SK-N-MC (cell line): ENCODE measurements around the genes RBBP5 and BLACAT1.

DNA sequence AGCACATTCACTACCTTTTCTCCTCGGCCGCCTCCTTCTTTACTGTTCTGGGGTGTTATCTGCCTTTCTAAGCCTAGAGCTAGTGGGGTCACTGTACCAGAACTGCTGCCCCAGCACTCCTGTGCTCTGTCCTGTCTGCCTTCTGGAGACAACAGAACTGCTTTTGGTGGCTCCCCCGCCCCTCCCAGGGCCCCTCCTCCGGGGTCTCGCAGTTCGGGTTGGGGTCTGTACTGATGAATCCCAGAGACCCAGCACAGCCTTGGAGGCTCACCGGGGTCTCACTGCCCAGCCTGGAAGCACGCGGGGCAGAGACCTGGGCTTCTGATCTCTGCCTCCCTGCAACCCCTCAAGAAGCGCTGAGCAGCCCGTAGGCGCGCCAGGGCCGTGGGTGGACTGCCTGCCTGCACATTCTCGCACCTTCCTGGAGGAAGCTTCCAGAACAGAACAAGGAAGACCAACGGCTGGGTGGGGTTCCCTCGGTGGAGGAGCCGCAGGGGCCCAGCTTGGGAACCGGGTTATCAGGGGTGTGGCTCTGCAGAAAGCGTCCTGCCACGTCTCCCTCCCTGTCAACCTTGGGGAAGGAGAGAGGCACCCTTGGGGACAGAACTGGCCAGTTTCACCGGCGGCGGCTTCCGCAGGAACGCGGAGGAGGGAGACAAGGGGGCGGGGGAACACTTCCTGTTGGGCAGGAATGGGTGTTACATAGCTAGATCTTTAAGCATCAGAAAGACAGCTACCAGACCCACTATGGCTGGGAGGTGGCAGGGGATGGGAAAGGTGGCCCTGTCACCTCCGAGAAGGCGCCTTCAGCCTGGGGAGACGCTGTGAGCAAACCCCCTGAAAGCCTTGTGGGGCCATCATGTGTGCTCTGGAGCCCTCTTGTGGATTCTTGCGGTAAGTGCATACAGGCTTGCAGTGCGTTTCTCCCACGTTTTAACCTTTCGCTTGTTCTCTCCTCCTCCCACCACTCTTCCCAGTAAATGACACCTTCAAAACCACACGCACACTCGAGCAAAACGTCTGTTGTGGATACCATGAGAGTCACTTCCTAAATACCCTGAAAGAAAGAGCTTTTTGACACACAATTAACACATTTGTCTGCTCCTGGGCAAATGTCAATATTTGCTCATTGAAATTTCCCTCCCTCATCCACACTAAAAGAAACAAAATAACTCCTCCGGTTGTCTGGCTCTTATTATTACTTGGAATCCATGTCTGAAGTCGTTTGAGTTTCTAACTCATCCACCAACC is 3.7 kb upstream of the PLEKHA6 start:
- RRBS: 20% methylated on average over 7 of the region's 40 CpGs

DNA sequence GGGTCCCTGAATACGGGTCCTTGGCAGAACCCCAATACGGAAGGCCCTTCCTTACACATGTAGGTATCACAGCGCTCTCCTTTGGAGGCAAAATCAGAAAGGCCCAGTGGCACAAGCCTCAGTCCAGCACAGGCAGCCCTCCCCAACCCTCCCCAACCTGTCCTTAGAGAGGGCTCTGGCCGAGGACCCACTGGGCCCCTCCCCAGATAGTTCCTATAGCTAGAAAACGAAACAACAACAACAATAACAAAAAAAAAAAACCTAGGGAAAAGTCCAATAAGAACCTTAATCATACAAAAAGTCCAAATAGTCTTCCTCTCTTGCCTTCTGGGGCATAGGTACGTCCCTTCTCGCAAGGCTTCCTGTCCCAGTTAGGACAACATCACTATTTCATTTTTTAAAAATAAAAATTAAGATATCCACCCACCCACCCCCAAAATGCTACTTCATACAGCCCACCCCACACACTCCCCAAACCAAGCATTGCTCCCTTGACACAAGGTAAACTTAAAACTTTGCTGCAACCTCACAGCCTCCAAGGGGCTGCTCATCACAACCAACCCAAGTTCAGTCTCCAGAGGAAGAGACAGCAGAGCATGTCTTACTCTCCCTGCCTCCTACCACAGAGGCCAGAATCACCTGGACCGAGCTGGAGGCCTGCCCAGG is 12.6 kb upstream of the PPP1R15B start:
- RRBS: no CpG with 5 or more reads among the region's 8 CpGs

DNA sequence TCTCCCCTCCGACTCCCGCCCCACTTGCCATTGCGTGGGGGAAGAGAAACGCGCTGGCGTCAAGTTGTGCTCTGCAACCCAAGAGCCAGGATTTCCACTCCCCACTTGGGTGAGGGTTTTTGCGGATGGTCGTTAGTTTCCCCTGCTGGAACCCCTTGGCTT is 176 bp upstream of the PIK3C2B start:
- RRBS: no CpG with 5 or more reads among the region's 8 CpGs

GRCh38 chr1:204505978-204506976 is 9.9 kb upstream of the MDM4 start:
- RRBS: no CpG with 5 or more reads among the region's 31 CpGs

- RRBS: no CpG with 5 or more reads among the region's 28 CpGs
Observed at GRCh38 chr1:204562299-204563193, 46.3 kb downstream of the MDM4 start.

- RRBS: 10% methylated on average over 4 of the region's 23 CpGs
Observed at GRCh38 chr1:204711971-204712900, 26.7 kb upstream of the LRRN2 start.

DNA sequence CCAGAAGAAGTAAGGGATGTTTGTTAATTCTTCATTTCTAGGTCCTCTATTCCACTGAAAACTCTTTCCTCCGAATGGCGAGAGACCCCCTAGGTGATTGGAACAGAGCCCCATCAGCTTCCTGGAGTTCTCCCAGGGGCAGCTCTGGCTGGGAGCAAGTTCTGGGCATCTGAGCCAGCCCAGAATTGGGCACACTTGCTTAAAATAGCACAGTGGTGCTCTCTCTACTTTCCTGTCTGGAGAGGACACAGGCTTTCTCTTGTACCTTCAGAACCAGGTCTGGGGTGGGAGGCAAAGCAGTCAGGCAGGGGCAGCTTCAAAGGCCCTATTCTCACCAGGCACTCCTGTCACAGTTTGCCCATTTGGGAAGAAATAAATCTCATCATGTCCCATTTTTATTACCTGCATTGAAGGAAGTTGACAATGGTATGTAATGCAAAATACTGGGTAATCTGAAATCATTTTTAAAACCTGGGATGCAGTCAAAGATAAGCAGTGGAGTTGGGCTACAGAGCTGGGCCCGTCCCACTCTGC is 83.1 kb upstream of the CNTN2 start:
- RRBS: no CpG with 5 or more reads among the region's 3 CpGs

DNA sequence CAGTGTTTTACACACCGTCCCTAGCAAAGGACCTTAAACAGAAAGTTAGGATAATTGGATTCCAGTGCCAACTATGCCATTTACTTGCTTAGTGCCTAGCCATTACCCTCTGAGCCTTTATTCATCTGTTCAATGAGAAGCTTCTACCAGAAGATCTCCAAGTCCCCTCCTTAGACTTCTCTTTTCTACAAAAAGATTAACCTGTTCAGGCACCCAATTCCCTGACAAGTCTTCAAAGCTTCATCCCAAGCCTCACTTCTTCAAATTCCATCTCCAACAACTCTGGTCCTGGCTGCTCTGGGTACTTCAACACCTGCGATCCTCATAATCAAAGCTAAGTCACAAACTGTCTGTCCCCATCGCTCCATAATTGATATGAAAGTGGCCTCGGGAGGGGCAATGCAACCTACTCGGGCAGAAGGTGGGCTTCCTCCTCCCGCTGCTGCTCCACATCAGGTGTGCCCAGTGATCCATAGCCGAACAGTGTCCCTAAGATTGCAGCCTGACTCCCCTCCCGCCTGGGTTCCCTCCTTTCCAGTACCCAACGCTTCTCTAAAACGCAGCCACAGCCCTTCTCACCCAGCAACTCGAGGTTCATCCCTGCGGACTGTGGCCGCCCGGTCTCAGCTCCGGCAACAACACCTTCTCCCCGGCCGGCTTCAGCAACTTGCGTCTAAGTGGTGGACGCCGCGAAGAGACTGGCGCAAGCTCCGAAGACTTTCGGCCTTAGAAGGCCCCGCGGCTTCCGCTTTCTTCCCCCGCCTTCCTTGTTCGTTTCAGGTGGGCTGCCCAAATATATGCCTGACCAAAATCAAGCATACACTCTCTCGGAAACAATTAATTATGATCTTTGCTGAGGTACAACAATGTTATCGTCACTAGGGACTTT is at the start of gene RBBP5:
RBBP5 (minus strand) TSS at position 703 of the 889 bp plus-strand sequence.
- RRBS: no CpG with 5 or more reads among the region's 31 CpGs

DNA sequence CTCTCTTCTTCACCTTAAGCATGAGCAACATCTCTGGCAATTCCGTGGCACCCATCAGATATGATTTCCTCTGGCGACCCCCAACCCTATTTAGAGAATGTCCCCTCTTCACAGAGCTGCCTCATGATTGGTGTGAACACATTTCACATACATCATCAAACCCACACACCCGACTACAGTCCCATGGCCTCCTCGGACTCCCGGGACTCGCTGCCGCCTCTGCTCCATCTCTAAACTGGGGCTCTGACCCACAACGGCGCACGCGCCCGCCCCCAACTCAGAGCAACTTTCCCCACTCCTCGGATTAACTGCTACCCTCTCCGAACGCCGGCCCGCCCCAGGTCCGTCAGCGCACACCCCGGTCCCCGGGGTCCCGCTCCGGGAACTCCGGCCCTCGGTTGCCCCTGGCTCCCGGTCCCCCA is 848 bp downstream of the DSTYK start:
- RRBS: 0% methylated on average over 1 of the region's 26 CpGs

- RRBS: no CpG with 5 or more reads among the region's 11 CpGs
Observed at GRCh38 chr1:205247319-205248072, 19.8 kb downstream of the TMCC2 start.

DNA sequence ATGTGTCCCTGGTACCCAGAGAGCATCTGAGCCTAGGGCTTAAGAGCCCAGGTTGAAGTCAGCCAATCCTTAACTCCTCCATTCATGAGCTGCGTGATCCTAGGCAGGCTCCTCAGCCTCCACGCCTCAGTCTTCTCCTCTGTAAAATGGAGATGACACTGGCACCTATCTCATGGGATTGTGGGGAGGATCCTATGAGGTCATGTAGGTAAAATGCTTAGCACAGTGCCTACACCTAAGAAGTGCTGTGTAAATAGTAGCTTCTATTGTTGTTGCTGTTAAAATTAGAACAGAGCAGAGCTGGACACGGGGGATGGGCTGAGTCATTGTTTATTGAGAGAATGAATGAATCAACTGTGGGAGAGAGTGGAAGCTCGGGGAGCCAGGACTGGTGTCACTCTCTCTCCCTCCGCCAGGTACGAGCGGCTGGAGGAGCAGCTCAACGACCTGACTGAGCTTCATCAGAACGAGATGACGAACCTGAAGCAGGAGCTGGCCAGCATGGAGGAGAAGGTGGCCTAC is 43.0 kb downstream of the TMCC2 start:
- RRBS: no CpG with 5 or more reads among the region's 10 CpGs

GRCh38 chr1:205286516-205286984 is 35.0 kb downstream of the NUAK2 start:
- RRBS: no CpG with 5 or more reads among the region's 4 CpGs

DNA sequence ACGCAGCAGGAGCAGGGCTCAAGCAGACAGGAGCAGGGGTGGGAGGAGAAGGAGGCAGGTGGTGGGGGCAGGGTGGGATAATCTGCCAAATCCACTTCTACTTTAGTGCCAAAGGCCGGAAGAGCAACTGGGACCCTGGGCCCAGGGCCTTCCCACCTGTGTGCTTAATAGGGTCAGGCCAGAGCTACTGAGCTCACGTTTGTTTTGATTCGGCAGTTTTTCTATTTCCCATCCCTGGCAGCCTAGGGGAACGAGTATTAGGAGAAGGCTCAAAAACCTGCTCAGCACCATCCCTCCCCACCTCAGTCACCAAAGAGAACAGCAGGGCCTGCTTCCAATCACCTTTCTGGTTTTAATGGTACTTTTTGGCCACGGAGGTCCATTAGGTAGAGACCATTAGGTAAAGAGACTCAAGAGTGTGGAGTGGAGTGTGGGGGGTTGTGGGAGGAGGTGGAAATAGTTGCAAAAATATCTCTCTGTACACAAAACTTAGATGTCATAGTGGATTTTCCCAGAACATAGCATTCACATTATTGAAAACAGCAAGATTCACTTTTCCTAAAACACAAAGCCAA is 19.7 kb downstream of the NUAK2 start:
- RRBS: no CpG with 5 or more reads among the region's 6 CpGs

DNA sequence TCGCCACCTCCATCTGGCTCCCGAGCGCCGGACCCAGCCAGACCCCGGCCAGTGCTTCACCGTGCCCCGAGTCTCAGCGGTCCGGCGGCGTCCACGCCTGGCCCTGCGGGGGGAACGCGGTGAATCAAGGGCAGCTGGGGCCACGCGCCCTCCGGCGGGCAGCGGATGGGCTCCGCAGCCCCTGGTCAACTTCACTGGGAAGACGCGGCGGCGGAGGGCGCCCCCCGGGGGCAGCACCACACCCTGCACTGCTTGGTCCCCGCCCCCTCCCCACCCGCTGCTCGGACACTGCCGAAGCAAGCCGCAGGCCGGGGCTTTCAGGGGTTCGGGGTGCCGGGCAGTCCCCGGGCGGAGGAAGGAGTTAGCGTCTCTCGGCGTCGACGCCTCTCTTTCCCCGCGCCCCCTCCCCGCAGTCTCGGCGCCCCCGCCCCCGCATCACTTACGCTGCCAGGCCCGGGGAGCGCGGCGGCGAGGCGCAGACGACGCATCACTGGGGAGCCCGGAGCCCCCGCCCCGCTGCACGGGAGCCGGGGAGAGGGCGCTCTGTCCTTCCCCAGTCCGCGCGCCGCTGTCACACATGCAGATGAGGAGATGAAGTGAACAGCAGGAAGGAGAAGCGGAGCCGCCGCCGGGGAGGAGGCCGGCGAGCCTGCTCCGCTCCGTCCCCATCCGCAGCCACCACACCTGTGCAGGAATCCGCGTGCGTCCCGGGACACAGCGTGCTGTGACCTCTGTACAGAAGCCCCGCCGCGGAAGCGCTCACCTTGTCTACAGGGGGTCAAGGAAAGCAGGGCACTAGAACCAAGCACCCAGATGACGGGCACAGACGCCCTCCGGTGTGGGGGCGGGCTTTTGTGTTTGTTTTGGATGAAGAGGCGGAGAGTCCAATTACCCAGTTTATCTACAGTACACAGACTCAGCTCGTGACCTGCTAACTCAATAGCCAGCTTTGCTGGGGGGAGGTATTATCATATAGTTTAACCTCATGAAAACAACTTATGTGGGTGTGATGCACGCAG is 12.7 kb downstream of the KLHDC8A start:
- RRBS: 14% methylated on average over 62 of the region's 93 CpGs

GRCh38 chr1:205455778-205456732 is at the start of gene BLACAT1:
Gene BLACAT1, minus strand, starts transcription at chr1:205456045.
- RRBS: 5% methylated on average over 37 of the region's 74 CpGs

GRCh38 chr1:205598691-205599131 is 29.9 kb downstream of the MFSD4A start:
- RRBS: no CpG with 5 or more reads among the region's 6 CpGs

- RRBS: no CpG with 5 or more reads among the region's 13 CpGs
Observed at GRCh38 chr1:205599132-205599904, 30.5 kb downstream of the MFSD4A start.

- RRBS: no CpG with 5 or more reads among the region's 4 CpGs
Observed at GRCh38 chr1:205626104-205626875, 5.5 kb downstream of the ELK4 start.

GRCh38 chr1:205632129-205632655 is 381 bp upstream of the ELK4 start:
- RRBS: under 1% methylated on average over 5 of the region's 31 CpGs

DNA sequence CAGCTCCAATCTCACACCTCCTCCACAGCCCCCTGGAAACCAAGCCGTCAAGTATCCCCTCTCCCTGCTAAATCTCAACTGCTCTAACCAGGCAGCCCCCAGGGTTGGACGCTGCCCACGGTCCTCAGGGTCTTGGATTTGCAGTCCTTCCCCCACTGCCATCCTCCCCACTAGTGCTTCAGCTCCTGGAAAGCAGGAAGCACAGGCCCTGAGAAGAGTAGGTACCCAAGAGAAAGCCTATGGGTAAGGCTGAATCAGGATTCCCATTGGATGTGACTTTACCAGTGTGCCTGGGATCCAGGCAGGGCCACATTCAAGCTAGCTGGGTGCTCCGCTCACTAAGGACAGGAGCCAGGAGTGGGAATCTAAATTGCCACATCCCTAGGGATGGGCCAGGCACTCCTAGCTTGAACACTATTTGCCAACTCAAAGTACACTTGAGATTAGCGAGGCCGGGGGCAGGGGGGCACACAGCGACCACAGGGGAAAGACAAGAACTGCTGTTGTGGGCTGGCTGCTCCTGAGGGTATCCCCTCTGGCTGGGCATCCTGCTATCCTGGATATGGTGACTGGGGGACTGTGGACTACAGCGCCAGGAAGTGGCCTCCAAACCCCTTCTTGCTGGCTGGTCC is 4.4 kb downstream of the SLC45A3 start:
- RRBS: no CpG with 5 or more reads among the region's 8 CpGs